H7 (cell line): ENCODE measurements around a stretch of chr2.

DNA sequence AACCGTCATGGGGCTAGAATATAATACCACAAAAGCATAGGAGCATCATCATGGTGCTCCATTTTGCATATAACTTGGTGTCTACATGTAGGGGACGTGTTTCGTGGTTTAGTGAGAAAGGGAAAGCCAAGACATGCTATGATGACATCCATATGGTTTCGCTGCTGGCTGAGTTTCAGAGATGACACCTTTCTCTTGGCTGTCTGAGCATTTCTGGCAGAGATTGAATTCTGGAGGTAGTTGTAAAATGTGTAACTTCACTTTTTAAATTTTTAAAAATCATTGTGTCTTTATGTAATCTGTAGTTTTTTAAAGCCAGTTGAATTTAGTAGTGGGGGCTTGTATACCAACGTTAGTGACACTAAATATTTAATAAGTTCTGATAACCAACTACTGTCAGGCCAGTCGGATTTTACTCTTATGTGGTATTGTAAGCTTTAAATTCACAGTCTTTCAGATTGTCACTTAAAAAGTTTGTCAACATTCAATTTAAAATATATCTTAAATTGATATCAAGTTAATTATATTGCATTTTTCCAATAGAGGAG, 32.5 kb downstream of the WDR43 start:
- RAMPAGE, long total RNA: no peak

- RAMPAGE, long total RNA: no peak
Observed at GRCh38 chr2:28958701-28959307, 22.3 kb upstream of the TOGARAM2 start.

GRCh38 chr2:29011541-29012122, 30.5 kb downstream of the TOGARAM2 start:
- RAMPAGE, long total RNA: no peak

- RAMPAGE, long total RNA: no peak
Observed at GRCh38 chr2:29063466-29064291, 10.6 kb downstream of the PCARE start.

GRCh38 chr2:29108059-29108849, 7.0 kb upstream of the CLIP4 start:
- RAMPAGE, long total RNA: no peak

- RAMPAGE, long total RNA: no peak
Observed at GRCh38 chr2:29279712-29280237, 164.6 kb downstream of the CLIP4 start.

- RAMPAGE, long total RNA: no peak
Observed at GRCh38 chr2:30161982-30162537, 15.3 kb downstream of the YPEL5 start.

DNA sequence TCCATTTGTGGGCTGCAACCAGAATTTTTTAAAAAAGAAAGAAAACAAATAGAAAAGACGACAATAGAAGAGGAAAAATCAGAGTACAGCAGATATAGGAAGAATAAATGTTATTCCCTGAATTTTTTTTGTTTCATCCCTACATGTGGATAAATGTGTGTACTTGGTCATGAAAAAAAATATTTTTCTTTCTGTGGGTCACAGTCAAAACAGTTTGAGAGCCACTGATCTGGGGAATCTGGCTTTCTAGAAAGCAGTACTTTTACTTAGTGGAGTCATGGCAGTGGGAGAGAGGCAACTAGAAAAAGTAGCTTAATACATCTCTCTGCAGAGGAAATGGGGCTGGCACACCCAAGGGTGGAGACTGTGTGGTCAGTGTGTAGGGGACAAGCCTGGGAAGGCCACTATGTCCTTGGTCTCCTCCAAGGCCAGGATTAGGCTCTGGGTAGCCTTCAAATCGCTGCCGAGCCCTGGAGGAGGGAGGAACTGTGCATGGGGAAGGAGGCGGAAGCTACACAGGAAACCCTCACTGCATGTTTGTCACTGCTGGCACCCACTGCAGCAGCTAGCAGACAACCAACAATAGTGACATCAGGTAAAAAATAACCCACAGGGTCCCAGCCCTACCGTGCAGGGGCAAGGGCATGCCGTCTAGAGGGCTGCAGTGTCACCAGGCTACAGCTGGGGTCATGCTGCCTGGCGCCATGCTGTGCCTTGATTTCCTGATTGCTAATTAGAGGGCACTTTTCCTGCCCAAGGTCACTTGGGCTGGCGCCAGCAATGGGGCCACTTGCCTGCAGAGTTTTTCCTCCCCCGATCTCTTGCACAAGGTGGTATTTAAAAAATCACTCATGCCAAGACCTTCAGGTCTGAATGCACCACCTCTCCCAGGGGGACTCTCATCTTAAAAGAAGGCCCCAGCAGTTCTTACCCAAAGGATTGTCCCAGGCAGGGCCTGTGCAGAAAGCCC, 34.8 kb downstream of the LBH start:
- RAMPAGE, long total RNA: no peak

- RAMPAGE, long total RNA: no peak
Observed at GRCh38 chr2:30284302-30284906, 53.1 kb downstream of the LBH start.

DNA sequence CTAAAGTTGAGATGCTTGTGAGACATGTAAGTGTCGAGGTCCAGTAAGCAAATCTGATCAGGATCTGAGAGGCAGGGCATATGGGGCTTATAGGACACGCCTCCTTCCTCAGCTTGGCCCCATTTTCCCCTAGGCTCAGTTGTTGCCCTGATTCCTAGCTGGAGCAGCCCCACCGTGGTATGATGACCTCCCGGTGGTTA, 107.9 kb downstream of the LBH start:
- RAMPAGE, long total RNA: no peak

DNA sequence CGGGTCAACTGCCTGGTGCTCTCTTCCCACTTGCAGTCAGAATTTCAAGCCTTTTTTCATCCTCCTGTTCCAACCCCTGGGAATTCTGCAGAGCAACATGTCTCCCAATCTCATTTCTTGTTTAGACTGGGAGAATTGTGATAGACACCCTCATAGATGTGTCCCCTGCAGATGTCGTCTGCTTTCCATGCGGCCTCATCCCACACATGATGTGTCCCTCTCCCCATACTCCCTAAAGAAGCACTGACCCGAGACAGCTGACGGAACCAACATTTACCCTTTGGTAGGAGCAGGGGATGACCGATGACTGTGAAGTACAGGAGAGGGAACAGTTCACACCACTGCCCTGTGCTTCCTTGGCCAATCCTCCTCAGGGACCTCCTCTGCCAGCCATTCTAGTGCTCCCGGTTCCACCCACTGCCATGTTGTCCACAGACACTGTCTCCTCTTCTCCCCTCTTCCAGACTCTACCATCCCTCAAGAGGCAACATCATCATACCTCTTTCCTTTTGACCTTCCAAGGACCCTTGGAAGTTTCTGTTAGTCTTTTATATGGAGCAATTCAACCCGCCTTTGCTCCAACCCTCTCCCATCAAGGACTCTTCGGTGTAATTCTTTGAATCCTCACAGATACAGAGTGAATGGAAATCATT, 98.9 kb upstream of the LCLAT1 start:
- RAMPAGE, long total RNA: no peak

DNA sequence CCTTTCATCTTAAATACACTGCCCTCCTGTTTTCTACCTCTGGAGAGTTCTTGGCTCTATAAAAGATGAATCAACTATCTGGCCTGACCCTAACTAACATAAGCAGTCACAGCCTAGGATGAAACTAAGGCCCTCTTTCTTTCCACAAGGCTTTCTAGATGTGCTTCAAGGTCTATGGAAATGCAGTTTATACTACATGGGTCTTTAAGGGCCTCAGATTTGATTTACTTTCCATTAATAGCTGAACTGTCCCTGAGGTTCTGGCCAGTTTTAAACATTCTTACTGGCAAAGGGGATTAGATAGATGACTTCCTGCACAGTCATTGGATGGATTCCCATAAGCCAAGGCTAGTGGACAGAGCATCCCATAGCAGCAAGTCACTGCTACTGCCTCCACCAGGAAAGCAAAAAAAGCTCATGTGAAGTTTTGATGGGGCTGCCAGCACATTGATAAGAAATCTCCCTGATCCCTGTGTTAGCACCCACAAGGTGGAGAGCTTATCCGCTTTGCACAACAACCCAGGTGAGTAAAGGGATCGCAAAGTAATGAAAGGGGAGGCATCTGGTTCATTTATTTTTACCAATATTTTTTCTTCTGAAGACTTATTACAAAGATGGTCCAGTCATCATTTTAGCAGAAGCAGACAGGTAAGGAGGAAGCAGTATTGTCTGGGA, 38.0 kb upstream of the LCLAT1 start:
- RAMPAGE, long total RNA: no peak

- RAMPAGE, long total RNA: no peak
Observed at GRCh38 chr2:30823244-30824008, 16.2 kb upstream of the CAPN13 start.

GRCh38 chr2:31255643-31256864, 22.1 kb downstream of the EHD3 start:
- RAMPAGE, long total RNA: no peak

- RAMPAGE, long total RNA: no peak
Observed at GRCh38 chr2:31297497-31297898, 63.5 kb downstream of the EHD3 start.

- RAMPAGE, long total RNA: no peak
Observed at GRCh38 chr2:31302827-31303771, 69.1 kb downstream of the EHD3 start.

- RAMPAGE, long total RNA: no peak
Observed at GRCh38 chr2:31489610-31489860, 75.0 kb upstream of the XDH start.

DNA sequence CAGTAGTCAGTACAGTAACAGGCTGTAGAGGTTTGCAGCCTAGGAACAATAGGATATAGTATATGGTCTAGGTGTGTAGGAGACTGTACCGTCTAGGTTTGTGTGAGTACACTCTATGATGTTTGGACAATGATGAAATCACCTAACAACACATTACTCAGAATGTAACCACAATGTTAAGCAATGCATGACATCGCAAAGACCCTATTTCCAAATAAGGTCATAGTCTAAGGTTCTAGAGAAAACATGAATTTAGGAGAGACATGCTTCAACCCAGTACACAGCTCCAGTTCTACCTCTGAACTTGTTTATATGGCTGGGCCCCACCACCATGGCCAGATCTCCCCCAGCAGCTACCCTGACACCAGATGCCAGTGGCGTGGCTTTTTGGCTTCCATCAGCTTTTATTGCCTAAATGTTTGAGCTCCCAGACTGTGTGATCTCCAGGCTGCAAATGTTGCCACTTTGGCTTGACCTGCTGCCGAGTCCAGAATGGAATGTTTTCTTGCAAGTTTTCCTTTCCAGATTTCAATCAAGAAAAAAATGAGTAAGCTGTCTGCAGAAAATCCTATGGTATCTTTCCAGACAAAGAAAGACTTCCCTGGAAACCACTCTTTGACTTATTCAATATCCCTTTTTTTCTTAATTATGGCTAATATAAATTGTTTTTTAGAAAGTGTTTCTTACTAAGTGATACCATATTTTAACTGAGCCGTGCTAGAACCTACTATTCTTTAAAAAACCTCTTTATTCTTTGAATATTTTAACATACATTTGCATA, 21.8 kb downstream of the SRD5A2 start:
- RAMPAGE, long total RNA: no peak

DNA sequence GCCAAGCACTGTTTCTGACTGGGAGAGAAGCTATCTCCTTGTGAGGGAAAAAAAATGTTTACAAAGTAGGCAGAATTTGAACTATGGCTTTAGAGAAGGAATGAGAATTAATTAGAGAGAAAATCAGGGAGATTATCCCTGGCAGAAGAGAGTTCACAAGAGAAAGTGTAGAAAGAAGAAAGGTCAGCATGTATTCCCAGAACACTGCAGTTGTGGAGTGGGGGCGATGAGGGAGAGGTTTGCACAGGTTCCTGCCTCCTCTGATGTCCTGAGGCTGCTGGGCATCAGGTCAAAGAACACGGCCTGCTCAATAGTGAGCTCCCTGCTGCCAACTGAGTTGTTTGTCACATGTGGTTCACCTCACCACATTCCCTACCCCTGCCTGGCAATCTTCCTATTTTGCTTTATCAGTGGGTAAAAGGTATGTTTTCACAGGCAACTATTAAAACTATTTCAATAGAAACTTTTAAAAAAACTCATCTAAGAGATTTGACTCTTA, 123.8 kb upstream of the SRD5A2 start:
- RAMPAGE, long total RNA: no peak

GRCh38 chr2:31927316-31927957, 83.4 kb downstream of the MEMO1 start:
- RAMPAGE, long total RNA: no peak